Parotid gland (tissue), 1 donor: ENCODE data around the gene KPNA2.

GRCh38 chr17:66223348-66223981 lies 5.8 kb downstream of the APOH start:
- PRO-cap: no peak

DNA sequence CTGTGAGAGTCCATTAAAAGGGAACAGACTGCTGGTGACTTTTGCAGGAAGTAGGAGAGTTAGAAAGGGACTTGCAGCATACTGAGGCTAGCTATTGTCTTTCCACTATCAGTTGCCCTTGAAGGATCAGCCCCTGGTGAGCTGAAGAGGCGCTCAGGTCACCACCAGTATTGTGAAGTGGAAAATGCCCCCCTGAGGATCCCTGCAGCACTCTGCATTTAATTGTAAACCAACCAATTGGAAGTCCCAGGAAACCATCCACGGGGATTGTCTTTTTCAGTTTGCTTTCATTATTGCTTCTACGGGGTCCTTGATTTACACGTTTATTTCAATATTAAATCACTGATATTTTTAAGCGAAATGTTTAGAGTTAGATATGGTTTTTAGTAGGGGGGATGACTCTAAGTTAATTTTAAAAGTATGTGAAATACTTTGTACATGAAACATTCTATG lies 2.5 kb downstream of the PRKCA start:
- PRO-cap: no peak

DNA sequence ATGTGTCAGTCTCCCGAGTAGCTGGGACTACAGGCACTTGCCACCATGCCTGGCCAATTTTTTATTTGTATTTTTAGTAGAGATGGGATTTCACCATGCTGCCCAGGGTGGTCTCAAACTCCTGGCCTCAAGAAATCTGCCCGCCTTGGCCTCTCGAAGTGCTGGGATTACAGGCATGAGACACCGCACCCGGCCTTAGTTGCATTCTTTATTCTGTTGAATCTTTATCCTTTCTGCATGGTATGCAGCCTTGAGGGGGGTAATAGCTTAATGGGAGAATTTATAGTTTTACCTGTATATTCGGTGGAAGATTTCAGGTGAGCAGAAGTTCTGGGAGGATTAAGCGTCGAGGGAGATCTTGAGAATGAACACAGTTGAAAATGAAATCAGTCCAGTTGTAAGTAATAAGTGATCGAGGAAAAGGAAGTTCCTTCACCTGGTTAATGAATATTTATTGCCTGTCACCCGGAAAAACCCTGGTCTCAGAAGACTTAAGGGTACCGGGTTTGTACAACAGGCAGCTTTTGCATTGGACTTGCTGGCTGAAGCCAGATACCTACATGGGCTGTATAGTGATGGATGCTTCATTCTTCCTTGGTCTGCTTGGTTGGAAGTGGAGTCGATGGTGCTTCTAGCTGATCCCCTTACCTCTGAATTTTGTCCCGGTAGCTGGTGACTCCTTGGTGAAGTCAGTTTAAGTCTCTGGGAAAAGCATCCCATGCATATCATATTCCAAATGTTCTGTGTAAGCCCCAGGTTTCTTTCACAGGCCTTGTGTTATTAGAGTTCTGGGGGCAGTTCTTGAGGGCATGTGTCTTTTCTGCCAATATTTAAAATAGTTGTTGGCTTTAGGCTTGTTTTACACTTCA lies 72.7 kb downstream of the PRKCA start:
- PRO-cap: no peak

DNA sequence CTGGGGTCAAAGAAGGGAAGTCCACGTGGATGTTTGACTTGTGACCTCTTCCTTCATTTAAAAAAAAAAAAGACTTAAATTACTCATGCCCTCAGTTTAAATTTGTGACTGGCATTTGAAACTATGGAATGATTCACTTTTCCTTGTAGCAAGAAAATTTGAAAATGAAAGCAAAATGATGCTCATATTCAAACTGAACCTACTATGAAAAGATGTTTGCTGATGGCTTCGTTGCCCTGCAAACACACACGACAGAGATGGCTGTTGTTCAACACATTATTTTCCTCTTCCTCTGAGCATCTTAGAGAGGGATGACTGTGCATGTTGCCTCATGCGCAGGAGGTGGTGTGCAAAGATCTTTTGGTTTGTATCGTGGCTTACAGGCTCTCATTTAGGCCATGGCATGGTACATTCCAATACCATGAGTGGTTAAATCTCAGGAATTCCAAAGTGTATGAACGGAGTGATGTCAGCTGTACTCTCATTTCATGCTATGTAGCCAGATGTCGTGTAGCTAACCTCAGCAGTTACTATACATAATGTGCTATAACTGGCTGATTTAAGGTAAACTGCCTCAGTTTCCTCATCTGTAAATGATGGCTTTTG lies 164.5 kb downstream of the PRKCA start:
- PRO-cap: no peak

GRCh38 chr17:66523384-66524252 lies 221.2 kb downstream of the PRKCA start:
- PRO-cap: no peak

DNA sequence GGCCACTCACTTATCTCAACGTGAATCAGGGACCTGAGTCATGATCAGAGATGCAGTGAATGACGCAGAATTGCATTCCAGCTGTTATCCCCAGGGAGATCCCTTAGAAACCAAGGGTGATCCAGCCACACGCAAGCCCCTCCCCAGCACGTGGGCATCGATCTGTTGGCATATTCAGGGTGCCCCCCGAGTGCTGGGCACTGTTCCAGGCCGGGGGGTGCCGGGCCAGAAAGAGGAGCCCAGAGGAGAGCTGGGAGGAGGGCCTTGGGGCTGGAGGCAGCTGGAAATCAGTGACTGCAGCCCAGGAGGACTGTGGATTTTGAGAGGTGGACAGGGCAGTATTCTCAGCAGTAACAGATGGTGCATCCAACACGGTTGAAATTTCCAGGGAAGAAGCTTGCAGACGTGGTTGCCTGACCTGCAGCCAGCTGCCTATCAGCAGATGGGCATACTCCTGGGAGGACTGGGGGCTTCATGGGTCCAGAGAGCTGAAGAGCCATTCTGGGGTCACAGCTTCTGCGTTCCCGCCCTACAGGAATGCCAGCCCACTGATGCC lies 87.1 kb upstream of the CACNG5 start:
- PRO-cap: no peak

GRCh38 chr17:66804187-66804762 lies 30.6 kb upstream of the CACNG5 start:
- PRO-cap: no peak

GRCh38 chr17:66958008-66958671 lies 6.4 kb upstream of the CACNG4 start:
- PRO-cap: no peak

GRCh38 chr17:67072766-67073890 lies 28.8 kb downstream of the CACNG1 start:
- PRO-cap: no peak

- PRO-cap: unidirectional peak, plus-strand start at chr17:67376757; unidirectional peak, plus-strand start at chr17:67377069
Observed at GRCh38 chr17:67376522-67377116, 462 bp upstream of the PITPNC1 start.

DNA sequence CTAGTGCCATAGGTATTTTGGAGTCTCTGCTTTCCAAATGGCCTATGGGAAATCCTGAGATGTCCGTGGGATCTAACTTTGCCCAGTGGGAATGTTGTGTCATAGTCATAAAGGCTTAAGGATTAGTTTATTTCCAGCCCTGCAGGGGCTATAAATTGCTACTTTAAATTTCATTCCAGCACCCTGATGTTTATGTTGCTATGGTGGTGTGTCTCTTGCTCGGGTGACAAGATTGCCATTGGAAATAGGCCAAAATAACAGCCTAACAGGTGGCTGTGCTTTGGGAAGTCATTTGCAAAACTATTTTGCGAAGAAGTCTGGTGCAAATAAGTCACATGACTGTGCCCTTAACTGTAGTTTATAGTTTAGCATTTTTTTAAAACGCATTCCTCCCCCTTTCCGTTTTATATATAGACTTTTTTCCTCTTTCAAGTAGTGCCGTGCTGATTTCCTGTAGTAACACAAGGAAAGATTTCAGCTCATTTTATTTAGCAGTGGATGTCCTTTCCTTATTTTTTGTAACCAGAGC lies 23.1 kb downstream of the PITPNC1 start:
- PRO-cap: no peak

GRCh38 chr17:67650737-67651338 lies 66.9 kb upstream of the NOL11 start:
- PRO-cap: no peak

- PRO-cap: bidirectional peak, plus-strand start at chr17:68035735, minus-strand start at chr17:68035404
Observed at GRCh38 chr17:68035627-68036722, at the start of gene KPNA2. TSS of gene KPNA2 (plus strand) at chr17:68035735.

GRCh38 chr17:68040356-68041127 lies 5.0 kb downstream of the KPNA2 start:
- PRO-cap: no peak

DNA sequence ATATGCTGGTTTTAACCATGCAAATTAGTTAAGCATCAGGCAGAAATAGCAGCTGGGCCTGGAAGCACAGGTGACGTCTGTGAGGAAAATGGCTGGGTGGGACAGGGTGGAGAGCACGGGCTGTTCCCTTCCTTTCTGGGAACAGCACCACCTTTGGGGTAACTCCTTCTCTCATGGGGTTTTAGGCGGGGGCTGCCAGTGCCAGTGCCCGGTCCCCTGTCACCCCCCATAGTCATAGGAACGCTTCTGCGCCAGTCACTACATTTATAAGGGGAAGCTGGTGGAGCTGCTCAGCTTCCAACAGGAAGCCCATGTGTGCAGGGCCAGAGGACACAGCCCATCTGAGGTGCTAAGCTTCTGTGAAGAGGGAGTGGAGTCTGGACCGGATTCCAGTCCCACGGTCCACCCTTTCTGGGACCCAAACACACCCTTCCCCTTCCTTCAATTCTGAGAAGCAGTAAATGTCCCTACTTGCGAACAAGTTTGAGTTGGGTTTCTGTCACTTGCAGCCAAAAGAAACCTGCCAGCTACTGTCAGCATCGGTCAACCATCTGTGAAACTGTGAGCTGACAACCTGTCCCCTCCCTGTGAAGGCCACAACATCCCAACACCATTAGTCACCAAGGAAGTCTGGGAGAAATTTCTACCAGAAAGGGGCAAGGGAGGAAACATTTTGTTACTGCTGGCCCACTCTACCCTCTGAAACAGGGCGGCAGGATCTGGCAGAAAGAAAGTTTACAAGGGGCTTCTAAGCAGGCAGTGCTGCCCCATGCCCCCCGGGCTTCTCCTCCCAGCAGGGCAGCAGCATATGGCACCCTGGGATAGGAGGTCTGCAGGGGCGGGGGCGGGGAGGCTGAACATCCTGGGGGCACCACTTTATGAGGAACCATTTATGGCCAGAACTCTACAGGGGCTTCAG lies 86.0 kb upstream of the AMZ2 start:
- PRO-cap: bidirectional peak, plus-strand start at position 263 of the sequence, minus-strand start at position 234 of the sequence

- PRO-cap: no peak
Observed at GRCh38 chr17:68234787-68236065, 12.6 kb upstream of the AMZ2 start.

DNA sequence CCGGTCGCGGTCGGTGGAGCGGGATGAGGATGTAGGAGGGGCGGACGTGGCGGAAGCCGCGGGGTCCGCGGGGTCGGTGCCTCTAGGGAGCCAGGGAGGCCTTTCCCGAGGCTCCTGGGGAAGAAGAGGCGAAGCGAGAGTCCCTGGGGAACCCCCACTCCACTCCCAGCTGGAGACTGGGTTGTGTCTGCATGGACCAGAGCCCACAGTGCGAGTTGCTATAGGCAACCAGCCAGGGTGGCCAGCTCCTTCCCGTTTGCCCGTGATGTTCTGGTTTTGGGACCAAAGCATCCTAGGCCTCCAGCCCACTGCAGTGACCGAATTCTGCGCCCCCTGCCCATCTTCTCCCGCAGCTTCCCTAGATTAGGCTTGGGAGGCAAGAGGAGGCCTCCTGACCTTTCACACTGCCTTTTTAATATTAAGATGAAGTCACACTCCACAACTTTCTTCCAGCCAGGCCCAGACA lies 377 bp downstream of the AMZ2 start:
- PRO-cap: no peak

GRCh38 chr17:68319019-68319818 lies 27.9 kb downstream of the ARSG start:
- PRO-cap: no peak

DNA sequence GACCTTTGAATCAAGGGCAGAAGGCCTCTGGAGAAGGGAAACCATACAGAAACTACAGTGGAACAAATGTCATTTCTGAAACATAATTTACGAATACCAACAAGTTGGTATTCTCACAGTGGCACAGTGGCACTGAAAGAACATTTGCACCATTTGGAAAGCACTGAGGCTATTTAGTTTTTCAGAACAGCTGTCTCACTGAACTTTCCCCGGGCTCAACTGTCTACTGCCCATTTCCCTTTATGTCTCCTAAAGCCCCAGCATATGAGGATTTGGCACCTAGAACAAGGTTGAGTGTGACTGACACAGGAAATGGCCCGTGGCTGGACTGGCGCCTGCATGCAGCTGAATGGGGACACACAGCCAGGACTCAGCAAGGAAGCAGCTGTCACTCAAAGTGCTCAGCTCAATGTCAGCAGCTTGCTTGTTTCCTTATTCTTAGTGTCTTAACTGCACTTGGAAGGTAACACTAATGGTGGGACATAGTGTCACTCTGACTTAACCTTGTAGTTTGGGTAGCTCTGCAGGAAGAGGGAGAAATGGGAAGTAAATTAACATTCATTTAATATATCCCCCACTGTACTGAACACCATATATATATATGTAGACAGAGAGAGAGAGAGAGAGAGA lies 2.6 kb upstream of the PRKAR1A start:
- PRO-cap: no peak

DNA sequence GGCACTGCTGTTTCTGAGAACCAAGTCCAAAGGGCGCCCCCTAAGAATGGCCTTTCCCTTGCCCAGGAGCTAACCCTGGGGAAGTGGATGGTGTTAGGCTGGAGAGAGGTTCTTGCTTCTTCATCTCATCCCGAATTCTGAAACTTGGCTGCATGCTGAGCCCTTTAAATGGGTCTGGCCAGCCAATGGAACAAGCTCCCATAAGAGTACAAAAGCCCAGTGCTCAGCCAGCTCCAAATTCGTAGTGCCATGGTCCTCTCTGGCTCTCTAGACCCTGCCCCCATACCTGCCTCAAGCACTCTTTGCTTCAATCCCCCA lies 25.3 kb downstream of the FAM20A start:
- PRO-cap: no peak